NALM6 (cell line): ENCODE measurements around a stretch of chr1.

- PRO-cap, result no peak
Observed at GRCh38 chr1:89900478-89901373, 79.9 kb downstream of the LRRC8D start.

- PRO-cap, result no peak
Observed at GRCh38 chr1:90012558-90013359, 17.8 kb downstream of the ZNF326 start.

- PRO-cap, result no peak
Observed at GRCh38 chr1:90403127-90403697, 313.9 kb downstream of the BARHL2 start.

- PRO-cap, result no peak
Observed at GRCh38 chr1:90850533-90850852, 133.4 kb upstream of the BARHL2 start.

GRCh38 chr1:91006560-91007468 is 15.0 kb downstream of the ZNF644 start:
- PRO-cap, result no peak

DNA sequence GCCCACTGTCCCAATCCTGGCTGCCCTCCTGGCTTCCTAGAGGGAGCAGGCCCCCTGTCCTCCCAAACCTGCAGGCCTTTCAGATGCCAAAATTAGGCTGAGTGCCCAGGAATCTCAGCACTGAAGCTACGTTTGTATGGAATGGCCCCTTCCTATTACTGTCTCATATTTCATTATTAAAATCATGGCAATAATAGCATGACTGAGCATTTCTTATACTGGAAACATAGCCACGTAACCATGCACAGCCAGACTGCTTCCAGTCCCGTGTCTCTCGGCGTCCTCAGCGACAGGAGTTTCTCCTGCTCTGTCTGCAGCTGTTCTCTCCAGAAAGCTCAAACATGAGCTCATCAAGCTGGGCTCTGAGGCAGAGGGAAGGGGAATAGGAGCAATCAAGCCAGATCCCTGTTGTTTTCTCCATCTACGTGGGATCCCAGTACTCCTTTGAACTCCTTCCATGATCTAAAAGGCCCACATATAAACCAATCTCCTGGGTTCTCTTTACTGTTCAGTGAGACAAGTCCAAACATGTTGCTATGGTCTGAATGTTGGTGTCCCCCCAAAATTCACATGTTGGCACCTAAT is 104.0 kb downstream of the CDC7 start:
- PRO-cap, result no peak

GRCh38 chr1:91606536-91607317 is 106.1 kb downstream of the CDC7 start:
- PRO-cap, result no peak

GRCh38 chr1:91695548-91695963 is 190.4 kb downstream of the TGFBR3 start:
- PRO-cap, result no peak

DNA sequence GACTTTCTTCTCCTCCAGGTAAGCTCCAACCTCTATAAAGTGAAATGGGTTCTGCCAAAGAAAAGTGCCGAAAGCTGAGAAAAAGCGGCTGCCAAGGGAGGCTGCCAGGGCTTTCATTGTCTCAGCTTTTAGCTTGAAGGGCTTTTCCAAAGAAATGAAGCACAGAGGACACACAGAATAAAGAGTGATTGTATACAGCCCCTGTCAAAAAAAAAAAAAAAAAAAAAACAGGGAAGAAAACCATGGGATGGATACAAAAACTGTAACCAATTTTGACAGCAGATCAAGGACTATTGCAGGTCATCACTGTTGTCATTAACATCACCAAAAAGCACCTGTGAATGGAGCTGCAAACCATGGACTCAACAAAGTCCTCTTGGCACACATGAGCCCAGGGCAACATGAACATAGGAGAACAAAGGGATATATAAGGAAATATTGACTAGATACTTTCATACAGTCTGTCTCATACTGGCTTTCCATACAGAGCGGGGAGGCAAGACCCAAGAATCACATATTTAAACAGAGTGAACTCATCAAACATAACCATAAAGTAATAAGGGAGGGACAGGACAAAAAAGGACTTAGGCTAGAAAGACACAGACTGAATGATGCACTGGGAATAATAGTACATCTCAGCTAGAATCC is 126.6 kb downstream of the TGFBR3 start:
- PRO-cap, result no peak

GRCh38 chr1:91777666-91777967 is 108.3 kb downstream of the TGFBR3 start:
- PRO-cap, result no peak

DNA sequence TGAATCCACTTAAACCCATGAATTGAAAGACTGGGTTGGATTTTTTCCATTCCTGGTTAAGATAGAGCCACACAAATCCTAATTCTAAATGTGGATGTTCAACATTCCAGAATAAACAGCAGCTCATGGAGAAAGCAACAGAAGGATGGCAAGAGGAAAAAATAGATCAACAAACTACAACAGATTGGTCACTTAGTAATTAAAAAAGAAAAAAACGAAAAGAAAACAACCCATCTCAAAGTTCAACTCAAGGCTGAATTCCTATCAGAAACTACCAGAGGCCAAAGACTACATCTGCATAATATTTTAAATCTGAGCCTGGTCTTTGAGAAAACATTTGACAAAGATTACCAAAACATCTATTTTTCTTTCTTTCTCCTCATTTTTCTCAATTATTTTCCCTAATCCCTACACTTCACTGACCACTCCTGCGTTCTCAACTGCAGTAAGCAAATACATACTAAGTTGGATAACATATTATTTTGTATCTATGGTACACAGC is 69.9 kb downstream of the TGFBR3 start:
- PRO-cap, result no peak

GRCh38 chr1:91826110-91826664 is 59.8 kb downstream of the TGFBR3 start:
- PRO-cap, result no peak

DNA sequence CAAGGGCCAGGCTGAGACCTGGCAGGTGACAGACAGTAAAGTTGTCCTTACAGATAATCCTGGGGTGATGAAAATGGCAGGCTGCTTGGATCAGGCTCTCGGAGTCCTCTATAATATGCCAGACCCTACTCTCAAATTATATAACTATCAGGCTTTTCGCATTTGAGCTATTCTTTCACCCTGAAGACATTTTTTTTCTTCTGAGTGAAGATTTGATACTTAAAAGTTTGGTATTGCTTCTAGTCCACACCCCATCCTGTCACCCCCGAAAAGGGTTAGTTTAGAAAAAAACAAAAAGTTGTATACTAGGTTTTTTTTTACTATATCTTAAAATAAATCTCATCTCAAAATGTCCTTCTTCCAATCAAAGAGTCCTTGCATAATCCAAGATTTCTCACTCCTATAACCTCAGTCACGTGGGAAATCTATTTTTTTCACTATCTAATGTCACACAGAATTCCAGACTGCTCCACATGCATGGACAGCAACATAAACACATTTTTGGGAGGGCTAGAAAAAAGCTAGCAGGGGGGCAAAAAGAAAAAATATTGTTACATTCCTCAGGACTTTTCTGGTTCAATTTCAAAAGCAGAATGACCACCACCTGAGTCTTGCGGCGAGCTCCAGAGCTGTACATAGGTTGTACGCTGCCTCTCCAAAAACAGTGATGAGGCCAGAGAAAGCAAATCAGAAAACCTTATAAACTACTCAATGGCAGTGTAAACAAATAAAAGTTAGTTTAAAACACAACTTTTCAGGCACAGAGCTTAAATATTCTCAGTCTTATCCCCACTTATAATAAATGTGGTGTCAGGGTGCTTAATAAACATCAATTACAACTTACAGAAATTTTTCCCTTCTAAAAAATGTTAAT is 39.3 kb downstream of the TGFBR3 start:
- PRO-cap, result no peak

DNA sequence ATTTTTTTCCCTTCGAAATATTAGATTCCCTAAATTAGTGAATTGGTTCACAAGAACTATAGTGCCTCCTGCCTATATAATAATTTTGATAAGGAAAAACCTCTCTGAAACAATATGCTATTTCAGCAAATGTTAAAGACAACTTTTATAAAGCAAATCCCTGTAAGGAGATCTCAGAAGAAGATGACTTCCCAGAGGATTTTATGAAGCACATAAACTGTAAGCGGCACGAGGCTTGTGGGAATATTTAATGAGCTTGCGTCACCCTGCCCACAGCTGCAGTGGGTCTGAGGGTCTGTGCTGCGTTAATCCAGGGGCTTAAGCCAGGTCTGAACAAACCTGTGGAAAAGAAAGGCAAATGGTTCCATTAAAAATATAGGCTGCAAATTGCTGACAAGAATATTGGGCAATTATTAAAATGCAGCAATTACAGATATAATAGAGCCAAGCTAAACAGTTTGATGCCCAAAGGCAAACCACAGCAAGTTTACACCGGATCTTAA is 22.0 kb downstream of the TGFBR3 start:
- PRO-cap, result no peak

DNA sequence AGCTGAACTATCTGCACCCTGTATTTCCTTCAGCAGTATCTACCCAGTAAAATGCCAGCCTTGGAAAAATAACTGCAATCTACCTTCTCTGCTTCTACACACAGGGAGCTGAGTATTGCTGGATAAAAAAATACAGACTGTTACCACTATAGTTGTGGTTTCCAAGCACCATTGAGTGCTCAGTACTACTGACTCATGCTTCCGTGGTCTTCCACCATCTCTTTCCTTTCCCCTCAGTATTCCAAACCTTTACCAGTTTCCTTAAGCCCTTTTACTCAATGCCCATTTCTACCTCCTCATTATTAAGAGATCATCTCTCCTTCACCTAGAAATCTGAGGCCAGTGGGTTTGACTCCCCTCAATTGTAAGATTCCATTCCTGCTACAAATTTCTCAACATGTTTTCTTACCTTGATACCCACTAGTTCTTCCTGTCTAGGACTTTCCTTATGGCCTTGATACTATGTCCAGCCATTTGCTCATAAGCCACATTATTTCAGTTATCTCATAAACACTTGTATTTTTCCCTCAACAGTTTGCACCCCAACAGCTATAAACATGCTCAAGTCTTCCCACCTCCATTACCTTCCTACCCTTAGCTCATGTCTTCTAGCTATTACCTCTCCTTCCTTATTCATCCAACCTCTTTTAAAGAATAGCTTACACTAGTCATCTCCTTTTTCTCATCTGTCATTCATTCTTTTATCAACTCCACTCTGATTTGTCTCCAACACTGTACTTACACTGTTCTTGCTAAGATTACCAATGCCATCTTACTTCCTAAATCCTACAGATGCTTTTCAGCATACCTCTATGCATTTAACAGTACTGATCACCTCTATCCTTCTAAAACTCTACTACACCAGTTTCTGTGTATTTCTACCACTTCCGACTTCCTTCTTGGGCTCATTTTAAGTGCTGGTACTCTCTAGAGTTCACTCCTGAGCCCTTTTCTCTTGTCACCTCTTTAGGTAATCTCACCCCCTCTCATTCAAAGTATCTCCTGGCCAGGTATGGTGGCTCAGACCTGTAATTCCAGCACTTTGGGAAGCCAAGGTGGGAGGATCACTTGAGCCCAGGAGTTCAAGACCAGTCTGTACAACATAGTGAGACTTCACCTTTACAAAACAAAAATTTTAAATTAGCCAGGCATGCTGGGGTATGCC is 23.5 kb downstream of the GLMN start:
- PRO-cap, result no peak

- PRO-cap, result no peak
Observed at GRCh38 chr1:92360069-92360469, 61.2 kb downstream of the RPAP2 start.

GRCh38 chr1:92363782-92364416 is 65.0 kb downstream of the RPAP2 start:
- PRO-cap, result no peak

DNA sequence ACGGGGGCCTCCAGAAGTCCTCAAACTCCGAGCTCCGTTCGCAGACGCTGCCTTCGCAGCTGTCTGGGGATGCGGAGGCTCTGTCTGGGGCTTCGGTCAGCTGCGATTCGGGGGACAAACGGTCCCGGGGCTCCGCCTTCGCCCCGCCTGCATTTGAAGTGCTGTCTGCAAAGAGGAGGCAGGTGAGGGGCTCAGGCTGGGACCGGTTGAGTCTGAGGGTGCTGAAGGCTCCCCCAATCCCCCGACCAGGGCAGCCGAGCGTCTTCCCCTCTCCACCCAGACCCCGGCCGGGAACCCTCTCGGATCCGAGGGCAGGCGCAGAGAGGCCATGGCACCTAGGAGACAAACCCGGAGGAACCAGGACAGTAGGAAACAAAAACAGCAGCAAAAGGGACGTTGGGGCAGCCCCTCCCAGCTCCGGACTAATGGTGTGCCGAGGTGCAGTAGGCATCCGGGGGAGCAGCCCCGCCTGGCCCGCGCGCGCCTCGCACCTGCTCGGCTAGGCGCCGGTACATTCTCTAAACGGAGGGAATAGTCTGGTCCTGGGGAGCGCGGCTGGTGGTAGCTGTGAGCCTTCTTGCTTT is 3.8 kb downstream of the GFI1 start:
- PRO-cap, result no peak

DNA sequence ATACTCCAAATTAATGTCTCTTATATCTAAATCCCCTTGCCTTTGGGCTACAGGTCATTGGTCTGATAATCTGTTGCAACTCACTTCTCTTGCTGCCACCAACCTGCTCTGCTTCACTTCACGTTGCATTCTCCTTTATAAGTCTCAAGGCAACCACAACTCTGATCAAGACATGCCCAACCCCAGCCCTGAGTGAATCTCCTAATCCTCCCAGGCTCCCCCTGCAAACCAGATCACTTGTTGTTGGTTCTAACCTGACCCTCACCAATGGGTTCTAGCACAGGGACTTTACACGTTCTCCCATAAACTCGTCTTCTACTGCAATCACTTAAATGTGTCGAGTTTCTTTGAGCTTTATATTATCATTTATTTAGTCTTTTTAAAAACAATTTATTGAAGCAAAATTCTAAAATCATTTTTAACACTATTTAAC is 139.1 kb downstream of the EVI5 start:
- PRO-cap, result no peak

DNA sequence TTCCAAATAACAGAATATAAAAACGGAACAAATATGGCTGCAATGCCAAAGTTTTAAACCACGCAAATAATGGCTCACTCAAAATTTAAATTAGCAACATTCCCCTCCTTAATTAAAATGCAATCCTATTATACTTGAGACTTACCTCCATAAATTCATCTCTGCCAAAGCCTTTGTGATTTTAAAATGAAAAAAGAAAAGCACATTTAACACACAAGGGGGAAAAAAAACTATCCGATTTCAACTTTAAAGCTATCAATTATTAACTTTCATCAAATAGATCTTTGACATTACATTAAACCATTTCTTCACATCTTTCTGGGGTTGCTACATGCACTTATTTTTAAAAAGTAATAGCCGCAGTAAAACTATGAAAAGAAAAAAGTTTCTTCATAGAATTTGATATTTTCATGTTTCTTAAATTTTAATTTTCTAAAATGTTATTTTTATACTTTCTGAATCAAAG is 71.0 kb downstream of the EVI5 start:
- PRO-cap, result no peak